ENCODE data around the gene ADGRD2.

DNA sequence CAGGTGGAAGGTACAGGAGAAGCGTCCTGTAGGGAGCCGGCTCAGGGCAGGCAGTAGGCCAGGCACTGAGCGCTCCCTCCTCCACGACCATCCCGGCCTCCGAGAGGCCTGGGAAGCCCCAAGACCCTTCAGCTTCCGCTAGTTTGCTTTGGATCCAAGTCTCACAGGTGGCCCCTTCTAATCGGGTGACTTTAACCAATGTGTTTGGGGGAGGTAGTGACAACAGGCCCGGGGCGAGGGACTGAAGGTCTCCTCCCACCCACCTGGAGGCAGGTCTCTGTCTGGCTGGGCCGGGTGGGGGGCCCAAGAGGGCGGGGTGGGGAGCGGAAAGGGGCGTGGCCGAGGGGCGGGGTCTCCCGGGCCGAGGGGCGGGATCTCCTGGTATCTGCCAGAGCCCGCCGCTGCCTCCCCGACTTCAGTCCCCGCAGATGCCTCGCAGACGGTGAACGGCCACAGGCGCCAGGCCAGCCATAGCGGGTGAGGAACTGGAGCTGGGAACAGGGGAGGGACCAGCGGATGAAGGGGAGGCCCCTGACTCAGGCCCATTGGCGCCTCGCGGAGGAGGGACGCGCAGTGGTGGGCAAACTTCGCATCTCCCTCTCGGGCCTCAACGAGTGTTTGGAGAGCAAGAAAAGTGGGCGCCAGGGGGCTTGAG lies at the start of gene ADGRD2:
Gene ADGRD2 (plus strand): TSS at position 418 of the 655 bp plus-strand sequence.
- PRO-cap: unidirectional peak, plus-strand start at position 418 of the sequence
- RAMPAGE, long total RNA, 4 experiments: no peak in any of the 4 experiments

DNA sequence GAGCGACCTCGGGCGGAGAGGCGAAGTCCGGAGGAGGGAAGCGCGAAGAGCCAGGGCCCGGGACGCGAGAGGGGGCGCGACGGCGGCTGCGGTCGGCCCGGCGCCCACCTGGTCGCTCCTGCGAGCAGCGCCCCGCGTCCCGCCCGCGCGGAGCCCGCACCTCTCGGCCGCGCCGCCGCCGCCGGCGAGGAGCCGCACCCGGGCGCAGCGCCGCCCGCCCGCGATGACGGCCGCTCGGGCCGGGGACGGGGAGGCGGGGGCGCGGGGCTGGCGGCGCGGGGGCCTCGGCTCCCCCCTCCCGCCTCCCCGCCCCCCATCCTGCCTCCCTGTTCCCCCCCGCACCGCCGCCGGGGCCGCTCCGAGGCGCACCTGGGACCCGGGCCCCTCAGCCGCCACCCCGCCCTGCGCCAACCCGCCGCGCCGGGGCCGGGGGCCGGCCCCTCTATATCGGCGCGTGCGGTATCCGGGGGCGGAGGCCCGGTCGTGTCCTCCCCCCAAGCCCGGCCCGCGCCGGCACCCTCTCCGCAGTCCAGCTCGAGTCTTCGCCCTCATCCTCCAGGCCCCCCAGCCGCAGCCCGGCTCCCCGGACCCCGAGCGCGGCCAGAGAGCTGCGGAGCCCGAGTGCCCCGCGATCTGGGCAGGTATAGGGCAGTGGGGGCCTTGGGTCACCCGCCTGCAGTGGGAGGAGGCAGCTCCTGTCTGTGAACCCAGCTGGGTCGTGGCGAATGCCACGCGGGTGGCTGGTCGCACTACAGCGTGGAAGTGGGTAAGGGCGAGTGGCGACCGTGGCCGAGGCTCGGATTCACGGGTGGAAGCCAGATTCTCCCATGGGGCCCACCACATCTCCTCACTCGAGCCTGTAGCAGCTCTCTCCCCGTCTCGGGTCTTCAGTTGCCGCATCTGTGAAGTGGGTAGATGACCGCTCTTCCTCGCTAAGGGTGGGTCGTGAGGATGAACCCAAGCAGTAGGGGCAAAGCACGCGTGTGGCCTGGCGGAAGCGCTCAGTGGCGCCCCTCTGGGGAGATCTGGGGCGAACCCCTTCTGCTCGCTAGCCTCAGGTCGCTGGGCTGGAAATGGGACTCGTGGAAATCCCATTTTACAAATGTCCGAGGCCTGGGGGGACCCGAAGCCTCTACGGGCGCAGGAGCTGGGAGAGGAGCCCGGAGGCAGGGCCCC lies 2.2 kb downstream of the NR5A1 start:
- PRO-cap: no peak
- RAMPAGE, long total RNA, 4 experiments: no peak in any of the 4 experiments

DNA sequence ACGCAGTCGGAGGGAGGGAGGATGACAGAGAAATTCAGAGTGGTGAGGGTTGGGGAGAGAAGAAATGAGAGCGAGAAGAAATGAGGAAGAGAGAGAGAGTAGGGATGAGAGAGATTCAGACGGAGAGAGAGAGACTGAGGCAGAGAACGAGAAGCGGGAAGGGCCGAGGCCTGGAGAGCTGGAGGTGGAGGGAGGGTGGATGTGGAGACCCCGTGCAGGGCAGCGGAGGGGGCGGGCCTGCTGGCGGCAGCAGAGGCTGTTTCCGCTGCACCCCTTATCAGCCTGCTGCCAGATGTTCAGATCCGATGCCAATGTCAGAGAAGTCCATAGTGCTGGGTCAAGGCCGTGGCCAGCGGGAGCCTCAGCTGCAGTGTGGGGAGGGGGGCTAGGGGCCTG lies 4.8 kb upstream of the NR5A1 start:
- PRO-cap: no peak
- RAMPAGE, long total RNA, 4 experiments: no peak in any of the 4 experiments

DNA sequence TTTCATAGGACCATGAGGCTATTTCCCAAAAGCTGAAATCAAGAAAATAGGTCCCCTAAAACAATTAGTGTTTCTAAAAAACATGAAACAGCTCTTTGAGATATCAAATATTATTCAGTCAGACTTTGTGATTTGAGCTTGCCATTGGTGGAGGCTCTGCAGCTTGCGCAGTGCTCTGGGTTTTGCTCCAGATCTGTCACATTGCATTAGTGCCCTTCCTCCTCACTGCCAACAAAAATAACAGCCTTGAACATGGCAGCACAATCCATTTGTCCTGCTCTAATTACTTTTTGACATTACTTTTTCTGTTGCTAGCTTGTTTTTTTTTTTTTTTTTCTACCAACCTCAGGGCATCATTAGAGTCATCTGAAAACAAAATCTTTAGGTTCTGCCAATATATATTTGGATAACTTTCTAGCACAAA lies 117.4 kb upstream of the NR5A1 start:
- PRO-cap: no peak
- RAMPAGE, long total RNA, 4 experiments: no peak in any of the 4 experiments

DNA sequence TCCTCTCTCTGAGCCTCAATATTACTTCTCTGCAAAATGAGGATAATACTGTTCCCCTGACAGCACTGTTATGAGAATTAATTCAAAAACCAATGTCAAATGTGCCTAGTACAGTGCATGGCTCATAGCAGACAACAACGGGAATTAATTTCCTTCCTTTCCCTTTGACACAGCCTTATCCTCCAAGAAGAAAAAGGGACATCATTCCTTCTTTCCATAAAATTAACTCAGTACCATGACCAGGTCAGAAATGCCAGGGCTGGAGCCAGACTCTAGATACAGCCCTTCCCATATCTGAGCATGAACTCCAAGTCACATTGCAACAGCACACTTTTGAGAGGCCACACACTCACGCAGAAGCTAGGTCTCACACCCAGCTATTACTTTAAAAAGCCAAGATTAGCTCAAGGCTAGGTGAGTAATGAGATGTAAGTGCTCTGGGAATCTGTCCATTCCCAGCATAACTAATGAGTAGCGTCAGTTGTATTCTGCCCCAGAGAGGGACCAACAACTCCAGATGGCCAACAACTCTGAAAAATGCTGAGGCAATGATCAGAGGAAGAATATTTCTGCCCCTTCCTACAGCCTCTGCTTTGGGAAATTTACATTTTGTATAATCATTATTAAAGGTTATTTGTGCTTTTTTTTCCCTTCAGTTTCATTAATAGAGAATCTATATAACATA lies 118.6 kb downstream of the NR6A1 start:
- PRO-cap: bidirectional peak, plus-strand start at position 417 of the sequence, minus-strand start at position 359 of the sequence
- RAMPAGE, long total RNA, 4 experiments: no peak in any of the 4 experiments

- PRO-cap: no peak
- RAMPAGE, long total RNA, 4 experiments: no peak in any of the 4 experiments
These were observed 47.8 kb downstream of the NR6A1 start for GRCh38 chr9:124723212-124723724.

DNA sequence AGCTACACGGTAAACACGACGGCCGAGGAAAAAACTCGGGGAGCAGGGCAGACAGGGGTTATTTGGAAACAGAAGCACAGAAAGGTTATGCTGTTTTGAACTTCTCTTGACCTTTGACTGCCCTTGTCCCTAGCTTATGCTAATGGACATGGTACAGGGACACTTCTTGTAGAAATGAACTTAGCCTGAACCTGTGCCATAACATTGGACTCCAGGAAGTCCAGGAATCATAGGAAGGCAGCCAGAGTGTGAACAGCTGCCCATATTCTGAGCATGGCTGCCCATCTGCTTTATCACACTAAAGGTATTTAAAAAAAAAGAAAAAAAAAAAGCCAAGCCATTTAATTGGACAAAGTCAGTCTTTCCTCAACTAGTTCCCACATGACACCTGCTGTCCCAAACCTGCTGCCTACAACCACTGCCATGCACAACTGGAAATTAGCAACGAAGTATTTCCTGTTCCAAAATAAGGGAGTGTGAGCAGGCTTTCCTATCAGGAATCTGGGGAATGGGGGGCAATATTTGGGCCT lies 46.0 kb downstream of the NR6A1 start:
- PRO-cap: no peak
- RAMPAGE, long total RNA, 4 experiments: no peak in any of the 4 experiments

GRCh38 chr9:124878052-124879024 lies 16.4 kb downstream of the ARPC5L start:
- PRO-cap: no peak
- RAMPAGE, long total RNA, 4 experiments: no peak in any of the 4 experiments

GRCh38 chr9:125238605-125239740 lies 2.2 kb downstream of the HSPA5 start:
- PRO-cap: no peak
- RAMPAGE, long total RNA, 4 experiments: no peak in any of the 4 experiments

DNA sequence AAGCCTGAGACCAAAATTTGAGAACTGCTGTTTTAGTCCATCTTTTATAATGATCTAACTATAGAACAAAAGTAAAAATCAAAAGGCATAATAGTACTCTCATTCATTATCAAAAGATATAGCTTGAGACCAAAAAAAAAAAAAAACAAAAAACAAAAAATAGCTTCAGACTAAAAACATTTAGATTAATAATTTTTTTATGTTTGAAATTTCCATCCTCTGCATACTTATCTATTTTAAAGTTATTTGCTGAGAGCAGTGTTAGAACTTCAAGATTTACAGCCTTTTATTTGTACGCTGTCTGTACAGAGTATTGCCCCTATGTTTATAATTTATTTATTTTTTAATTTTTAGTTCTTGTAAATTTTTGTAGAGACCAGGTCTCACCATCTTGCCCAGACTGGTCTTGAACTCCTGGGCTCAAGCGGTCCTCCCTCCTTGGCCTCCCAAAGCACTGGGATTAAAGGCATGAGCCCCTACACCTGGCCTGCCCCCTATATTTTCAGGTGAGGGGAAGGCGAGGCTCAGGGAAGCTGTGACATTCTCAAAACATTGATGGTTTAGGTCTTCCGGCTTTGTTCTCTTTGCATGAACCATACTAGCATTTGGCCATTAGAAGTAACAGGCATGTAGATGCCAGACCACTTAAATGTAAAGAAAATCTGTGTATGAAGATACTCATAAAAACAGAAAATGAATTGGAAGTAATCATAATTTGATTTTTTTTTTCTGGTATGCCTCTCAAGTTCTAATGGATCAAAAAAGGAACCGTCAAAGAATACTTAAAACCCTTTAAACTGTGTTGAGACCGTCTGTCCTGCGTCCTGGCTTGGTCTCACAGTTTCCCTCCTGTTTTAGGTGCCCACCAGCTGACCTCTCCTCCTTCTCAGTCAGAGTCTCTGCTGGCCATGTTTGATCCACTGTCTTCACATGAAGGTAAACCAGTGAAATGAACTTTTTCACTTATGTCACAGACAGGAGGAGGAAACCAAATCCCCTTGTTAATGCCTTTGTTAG lies 74.8 kb downstream of the GAPVD1 start:
- PRO-cap: no peak
- RAMPAGE, long total RNA, 4 experiments: no peak in any of the 4 experiments

- PRO-cap: no peak
- RAMPAGE, long total RNA, 4 experiments: no peak in any of the 4 experiments
These were observed 81.8 kb downstream of the GAPVD1 start for GRCh38 chr9:125343190-125343970.

DNA sequence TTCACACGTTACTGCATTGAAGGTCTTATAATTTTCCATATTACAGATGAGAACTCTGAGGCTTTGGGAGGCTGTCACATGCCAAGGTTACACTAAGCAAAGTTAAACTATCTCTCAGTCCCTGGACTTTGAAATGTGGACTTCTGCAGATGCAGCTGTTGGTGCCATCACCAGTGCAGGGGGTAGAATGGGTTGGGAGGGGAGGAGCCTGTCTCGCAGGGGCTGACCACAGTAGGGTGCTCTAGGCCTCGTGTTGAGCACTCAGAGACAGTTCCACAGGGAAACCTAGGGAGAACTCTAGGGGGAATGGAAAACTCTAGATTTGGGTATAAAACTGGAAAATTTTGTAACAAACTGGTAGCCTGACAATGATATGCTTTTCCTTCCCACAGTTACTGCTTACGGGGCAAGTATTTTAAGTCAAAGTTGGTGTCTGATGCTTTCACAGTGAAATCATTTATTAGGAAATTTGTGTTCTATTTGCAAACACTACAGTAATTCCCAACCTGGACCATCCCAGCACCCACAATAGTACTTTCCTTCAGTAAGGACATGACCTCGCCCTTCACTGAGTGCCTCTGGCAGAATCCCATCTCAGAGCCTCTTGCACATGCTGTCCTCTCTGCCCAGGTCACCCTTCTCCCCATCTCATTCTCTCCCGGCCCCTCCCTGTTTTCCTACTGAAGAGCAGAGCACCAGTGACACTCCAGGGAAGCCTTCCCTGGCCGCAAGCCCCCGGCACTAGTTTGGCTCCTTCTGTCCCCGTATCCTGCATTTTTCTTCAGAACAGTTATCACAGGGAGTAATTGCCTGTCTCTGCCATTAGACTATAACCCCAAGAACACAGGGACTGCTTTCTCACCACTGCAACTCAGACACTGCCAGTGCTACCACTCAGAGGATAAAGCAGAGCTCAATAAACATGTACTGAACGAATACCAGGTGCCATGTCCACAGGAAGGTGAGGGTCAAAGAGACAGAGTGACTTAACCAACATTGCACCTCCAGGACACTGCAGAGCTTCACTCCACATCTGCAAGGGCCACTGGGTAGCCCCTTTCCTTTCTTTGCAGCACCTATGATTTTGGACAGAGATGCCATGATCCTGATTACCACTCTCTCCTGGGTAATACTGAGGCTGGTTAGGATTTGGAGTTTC lies 220.5 kb downstream of the MAPKAP1 start:
- PRO-cap: no peak
- RAMPAGE, long total RNA, 4 experiments: no peak in any of the 4 experiments

- PRO-cap: no peak
- RAMPAGE, long total RNA, 4 experiments: no peak in any of the 4 experiments
These were observed 34.7 kb downstream of the MAPKAP1 start for GRCh38 chr9:125672323-125672692.

- PRO-cap: no peak
- RAMPAGE, long total RNA, 4 experiments: no peak in any of the 4 experiments
These were observed 141.8 kb downstream of the PBX3 start for GRCh38 chr9:125888819-125889488.

DNA sequence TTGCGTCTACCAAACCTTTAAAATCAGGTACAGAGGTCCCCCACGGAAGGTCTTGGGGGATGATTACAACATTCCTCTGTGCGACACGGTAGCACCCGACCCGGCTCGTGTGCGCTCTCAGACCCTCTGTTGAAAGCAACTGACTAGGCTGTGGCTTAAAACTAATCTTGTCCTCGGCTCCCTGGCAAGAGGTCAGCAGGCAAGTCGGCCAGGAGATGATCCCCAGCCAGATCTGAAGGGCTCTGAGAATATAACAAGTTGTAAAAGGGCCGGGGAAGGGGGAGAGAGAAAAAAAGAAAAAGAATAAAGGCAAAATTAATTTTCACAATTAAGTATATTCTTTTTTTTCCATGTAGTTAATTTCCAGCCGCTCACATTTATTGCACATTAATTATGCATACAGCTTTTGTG lies 92.6 kb upstream of the LMX1B start:
- PRO-cap: unidirectional peak, minus-strand start at position 131 of the sequence
- RAMPAGE, long total RNA, 4 experiments: no peak in any of the 4 experiments

GRCh38 chr9:126617597-126618149 lies 3.9 kb downstream of the LMX1B start:
- PRO-cap: no peak
- RAMPAGE, long total RNA, 4 experiments: no peak in any of the 4 experiments

GRCh38 chr9:126722131-126722990 lies 82.5 kb upstream of the ZBTB43 start:
- PRO-cap: bidirectional peak, plus-strand start at chr9:126722687, minus-strand start at chr9:126722533
- RAMPAGE, long total RNA, 4 experiments: no peak in any of the 4 experiments

GRCh38 chr9:126763301-126763765 lies 41.5 kb upstream of the ZBTB43 start:
- PRO-cap: no peak
- RAMPAGE, long total RNA, 4 experiments: no peak in any of the 4 experiments

DNA sequence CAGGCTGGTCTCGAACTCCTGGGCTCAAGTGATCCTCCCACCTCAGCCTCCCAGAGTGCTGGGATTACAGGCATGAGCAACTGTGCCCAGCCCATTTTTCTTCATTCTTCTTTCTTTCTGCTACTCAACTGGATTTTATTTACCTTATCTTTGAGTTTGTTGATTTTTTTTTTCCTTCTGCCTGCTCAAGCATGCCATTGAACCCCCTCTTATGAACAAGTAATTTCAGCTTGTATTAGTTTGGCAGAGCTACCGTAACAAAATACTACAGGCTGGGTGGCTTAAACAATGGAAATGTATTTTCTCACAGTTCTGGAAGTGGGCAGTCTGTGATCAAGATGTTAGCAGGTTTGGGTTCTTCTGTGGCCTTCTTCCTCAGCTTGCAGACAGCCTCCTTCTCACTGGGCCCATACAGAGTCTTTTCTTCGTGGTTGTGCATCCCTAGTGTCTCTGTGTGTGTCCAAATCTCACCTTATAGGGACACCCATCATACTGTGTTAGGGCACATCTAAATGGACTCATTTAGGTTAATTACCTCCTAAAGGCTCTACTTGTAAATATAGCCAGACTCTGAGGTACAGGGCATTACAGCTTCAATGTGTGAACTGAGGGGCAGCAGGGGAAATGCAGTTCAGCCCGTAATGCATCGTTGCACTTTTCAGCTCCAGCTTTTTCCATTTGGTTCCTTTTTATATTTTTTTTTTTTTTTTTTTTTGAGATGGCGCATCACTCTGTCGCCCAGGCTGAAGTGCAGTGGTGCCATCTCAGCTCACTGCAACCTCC lies 20.5 kb downstream of the ZBTB43 start:
- PRO-cap: no peak
- RAMPAGE, long total RNA, 4 experiments: no peak in any of the 4 experiments

DNA sequence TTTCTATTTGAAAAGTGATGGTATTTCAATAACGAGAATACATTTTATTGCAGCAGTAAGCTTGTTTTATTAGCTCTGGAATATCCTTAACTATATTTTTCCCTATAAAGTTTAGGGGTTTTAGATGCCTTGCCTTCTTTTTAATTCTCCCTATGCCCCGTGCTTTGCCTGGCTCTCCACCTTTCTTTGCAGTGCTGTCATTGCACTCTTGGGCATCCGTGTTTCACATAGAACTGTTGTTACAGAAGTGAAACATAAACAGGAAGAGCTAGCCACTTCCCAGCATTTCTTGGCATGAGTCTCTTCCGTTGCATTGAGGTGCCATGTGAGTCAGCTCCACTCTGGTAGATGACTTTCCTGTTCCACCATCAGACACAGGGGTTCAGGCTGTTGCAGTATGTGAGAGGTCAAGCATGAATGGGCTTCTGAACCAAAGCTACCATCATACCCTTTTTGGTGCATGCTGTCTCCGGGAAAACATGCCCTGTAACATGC lies 73.4 kb downstream of the ANGPTL2 start:
- PRO-cap: no peak
- RAMPAGE, long total RNA, 4 experiments: no peak in any of the 4 experiments